Mucosa of descending colon (tissue), 1 donor: ENCODE measurements around a stretch of chr3.

GRCh38 chr3:171429475-171430293, 30.5 kb downstream of the TNIK start:
- PRO-cap = no peak

DNA sequence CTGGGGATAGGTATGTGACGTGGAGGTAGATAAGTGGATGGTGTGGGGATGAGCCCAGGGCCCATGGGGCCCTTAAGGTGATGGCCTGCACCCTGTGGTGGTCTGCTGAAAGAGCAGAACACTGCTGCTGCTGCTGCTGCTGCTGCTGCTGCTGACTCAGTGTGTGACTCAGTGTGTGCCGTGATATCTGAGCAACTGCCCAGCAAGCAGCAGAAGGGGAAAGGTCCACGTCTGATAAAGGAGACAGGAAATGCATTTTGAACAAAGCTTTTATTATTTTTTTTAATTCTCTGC, 63.9 kb upstream of the TNIK start:
- PRO-cap = no peak

GRCh38 chr3:171654829-171655258, 155.4 kb downstream of the PLD1 start:
- PRO-cap = no peak

DNA sequence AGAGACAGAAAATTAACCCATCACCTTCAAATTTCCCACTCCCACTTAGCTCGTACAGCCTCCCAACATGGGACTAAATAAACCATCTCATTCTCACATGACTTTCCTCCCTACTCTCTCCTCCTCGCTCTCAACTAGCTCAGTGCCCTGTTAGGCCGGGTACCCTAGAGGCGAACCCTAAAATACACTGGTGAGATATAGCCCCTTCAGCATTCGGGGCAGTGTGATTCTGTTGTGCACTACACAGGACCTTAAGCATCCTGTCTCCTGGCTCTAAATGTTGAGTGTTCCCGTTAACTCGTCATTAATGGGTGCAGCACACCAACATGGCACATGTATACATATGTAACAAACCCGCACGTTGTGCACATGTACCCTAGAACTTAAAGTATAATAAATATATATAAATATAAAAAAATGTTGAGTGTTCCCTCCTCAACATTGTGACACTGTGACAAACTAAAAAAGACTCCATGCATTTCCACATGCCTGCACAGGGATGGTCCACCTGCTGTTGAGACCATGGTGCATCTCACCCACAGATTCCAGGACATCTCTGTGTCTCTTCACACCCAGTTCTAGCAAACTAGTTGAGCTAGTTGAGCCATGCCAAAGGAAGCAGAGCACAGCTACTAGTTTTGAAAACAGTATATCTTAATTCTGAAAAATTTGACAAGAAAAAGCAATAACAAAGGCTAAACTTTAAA, 85.3 kb downstream of the PLD1 start:
- PRO-cap = no peak

GRCh38 chr3:171753036-171753746, 57.1 kb downstream of the PLD1 start:
- PRO-cap = no peak

- PRO-cap = no peak
These were observed 31.0 kb downstream of the PLD1 start for GRCh38 chr3:171779270-171779687.

GRCh38 chr3:171810906-171812044, 992 bp upstream of the PLD1 start:
- PRO-cap = no peak

- PRO-cap = no peak
These were observed 15.1 kb upstream of the PLD1 start for GRCh38 chr3:171825210-171825874.

DNA sequence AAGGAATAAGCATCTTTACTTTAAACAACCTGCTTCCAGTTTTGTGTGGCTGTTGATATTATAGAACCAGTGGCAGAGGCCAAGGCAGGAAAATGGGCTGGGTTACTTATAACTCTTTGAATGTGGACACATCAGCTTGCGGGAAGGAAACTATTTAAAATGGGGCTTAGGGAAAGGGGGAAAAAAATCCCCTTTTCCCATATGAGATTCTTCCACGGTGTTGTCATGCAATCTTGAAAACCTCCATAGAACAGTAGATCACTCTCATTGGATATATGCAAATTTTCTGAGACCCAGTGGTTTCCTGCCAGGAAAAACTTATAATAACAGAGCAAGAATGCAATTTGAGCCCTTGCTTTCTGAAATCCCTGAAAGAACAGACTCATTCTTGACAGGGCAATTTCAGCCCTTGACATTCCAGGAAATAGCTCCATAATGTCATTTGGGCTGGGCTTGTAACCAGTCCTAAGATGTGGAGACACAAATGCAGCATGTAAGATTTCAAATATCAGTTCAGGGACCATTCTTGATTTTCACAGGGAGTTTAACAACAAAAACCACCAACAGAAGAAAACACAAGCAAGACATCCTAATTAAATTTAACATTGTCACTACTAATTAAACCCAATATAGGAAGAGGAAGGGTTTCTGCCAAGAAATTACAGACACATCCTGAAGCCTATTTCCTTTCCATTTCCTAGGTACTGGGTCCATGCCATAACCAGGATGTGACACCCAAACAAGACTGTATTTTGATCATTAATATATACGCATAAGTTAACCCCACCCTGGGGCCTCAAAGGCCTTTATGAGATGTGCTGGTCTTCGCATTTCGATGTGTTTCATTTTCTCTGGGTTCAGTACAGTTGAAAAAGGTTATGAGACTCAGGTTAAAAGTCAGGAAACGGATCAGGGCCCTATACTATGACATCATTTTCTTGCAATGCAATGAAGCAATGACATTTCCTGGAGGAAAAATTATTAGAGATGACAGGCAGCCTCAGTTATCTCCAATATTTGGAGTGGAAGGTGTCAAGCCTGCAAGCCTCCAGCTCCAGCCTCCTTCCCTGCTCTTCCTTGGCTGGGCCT, 31.4 kb downstream of the TMEM212 start:
- PRO-cap = unidirectional peak, plus-strand start at position 462 of the sequence

DNA sequence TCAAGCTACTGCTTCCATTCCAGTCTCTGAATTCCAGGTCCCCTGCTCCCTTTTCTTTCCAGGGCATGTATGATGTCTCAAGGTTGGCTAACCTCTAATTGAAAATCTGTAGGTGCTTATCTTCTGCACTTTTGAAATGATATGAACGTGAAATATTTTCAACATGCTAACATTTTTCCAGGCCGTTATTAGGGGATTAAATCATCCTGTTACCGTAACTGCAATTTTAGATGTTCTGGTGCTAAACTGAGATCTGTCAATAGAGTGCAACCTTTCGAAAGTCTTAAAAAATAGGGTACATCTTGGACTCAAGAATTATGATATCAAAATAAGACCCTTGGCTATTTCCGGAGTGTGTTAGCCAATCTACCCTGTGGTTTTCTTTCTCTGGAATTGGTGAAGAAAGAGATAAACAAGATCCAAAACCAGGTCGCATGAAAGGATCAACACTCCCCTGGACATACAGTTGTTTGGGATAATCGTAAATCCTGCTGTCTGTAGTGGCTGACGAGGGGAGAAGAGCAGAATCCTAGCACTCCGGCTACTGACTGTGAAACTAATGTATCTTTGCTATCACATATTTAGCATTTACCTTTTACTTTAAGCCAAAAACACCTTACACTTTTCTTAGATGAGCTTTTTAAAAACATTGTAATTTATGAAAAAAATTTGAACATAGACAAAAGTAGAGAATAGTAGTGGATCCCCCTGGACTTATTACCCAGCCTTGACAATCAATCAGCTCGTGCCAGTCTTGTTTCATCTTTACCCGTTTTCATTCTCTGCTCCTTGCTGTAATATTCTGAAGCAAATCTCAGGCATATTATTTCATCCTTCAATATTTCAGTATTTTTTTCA, 30.9 kb downstream of the FNDC3B start:
- PRO-cap = no peak

DNA sequence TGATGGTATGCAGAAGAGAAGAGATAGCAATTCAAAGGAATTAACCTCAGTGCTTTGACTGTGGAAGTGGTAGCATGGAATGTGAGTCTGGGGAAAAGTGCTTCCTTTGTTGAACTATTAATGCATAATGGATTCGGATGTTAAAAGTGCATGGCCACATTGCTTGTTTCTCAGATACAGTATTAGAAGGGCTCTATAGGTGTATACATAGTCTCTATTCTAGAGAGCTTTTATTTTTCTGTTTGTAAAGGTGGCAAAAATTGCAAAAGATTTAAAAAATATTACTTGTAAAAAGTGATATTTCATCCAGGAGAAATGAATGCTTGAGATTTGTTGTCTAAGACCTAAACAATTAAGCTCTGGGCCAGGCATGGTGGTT, 46.3 kb downstream of the FNDC3B start:
- PRO-cap = no peak

DNA sequence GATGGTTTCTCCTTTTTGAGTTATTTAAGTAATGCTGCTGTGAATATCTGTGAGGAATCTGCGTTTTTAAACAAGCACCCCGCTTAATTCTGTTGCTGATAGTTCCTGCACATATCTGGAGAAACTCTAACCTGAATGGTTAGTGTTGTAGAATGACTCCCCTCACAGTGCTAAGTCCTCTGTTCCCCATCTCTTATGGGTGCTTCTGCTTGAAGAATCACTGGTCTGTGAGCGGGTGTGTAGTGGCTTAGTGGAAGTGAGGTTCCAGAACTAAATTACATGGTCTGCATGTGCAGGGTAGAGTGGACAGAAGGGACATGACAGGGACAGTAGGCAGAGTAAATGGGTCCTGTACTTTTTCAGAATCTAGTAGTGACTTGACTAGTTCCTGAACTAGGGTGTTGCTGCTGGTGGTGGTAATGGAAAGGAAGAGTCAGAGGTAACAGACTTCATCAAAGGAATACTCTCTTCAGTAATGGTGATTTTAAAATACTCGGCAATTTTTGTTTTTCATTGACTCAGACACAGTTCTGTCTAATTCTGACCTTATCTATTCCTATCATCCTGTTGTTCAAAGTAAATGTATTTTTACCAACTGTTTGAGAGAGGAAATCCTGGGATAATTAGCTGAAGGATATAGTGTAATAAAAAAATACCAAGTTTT, 55.3 kb downstream of the FNDC3B start:
- PRO-cap = no peak

DNA sequence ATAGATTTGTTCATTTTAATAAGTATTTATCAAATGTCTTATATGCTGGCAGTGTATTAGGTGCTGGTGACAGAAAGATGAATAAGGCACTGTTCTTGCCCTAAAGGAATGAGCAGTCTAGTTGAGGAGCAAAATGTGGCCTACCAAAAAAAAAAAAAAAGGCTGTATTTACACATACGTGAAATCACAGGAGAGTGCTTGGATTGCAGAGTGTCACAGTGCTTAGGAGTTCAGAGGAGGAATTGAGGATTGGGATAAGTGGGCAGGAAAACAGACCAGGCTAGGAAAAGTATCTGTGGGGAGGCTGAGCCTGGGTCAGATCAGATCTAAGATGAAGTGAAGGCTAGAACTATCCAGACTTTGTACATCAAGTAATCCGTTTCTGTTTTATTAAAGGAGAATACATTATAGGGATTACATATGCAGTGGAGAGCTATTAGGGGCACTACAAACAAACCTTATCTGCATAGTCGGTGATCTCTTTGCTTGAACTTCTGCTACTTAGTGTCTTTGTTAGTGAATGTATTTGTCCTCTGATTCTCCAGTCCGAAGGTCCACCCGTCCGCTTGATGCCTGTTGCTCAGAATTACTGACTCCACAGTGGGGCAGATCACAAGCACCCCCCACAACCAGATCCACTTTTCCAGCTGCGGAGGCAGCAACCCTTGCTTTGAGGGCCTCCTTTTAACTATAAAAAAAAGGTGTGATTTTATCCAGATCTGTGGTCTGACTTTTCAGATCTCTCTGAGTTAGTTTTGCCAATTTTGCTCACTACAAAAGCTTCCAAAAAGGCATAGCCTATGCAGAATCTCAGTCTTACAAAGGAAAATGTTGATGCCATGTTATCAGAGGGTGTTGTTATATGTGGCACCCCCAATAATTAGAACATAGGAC, 80.1 kb downstream of the FNDC3B start:
- PRO-cap = no peak

- PRO-cap = no peak
These were observed 115.8 kb downstream of the FNDC3B start for GRCh38 chr3:172155044-172155671.

DNA sequence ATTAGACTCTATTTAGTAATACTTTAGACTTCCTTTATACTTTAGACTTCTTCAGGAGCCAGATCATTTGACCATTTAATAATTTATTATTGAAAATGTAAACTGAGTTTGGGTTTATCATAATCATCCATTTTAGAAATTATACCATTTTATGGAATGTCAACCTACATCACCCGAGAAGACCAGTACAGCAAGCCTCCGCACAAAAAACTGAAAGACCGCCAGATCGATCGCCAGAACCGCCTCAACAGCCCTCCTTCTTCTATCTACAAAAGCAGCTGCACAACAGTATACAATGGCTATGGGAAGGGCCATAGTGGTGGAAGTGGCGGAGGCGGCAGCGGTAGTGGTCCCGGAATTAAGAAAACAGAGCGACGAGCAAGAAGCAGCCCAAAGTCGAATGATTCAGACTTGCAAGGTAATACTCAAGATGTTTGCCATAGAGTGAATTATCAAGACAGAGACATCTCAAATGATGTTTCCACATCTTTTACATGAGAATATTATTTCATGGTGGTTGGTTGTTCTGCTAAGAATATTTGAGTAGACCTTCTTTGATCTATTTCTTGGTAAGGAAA, 197.0 kb downstream of the GHSR start:
- PRO-cap = no peak

- PRO-cap = no peak
These were observed 160.1 kb downstream of the GHSR start for GRCh38 chr3:172287771-172288857.

DNA sequence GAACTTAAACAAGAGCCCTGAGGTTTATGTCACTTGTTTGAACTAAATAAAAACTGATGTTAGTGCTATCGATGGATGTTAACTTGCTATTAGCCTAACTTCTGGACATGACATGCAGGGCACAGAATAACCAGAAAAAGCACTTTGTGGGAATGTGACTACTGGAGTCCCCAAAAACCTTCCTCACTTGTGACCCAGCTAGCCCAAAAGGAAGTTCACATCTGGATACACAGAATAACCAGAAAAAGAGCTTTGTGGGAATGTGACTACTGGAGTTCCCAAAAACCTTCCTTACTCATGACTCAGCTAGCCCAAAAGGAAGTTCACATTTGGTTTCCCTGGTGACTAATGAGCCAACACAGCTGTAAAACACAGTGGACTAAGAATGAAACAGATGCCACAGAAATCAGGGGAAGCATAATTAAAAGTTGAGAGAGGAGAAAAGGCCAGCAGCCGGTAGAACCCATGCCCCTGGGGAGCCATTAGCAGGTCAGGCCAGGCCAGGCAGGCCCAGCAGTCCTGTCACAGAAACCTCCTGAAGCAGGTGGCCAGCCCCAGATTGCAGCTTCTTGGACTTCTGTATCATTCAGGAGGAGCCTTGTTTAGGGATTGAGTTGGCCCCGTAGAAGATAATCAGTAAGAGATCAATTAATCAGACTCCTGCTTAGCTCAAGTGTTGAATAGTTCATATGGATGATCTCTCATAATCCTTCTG, 130.3 kb downstream of the GHSR start:
- PRO-cap = bidirectional peak, plus-strand start at position 428 of the sequence, minus-strand start at position 210 of the sequence

DNA sequence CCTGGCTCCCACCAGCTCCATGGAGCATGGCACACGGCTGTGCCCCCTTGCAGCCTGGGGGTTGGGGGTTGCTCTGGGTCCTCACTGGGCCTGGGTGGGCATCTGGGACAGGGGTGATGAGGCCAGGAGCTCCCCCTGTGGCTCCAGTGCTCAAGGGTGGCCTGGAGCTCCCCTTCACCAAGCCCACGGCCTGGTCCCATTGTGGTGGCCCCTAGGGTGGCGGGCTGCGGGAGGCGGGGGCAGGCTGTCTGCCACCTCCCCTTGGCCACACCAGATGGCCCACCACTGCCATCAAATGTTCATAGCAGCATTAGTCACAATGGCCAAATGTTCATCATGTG, 36.7 kb downstream of the GHSR start:
- PRO-cap = unidirectional peak, minus-strand start at position 237 of the sequence

GRCh38 chr3:172505550-172506106, 17.6 kb downstream of the TNFSF10 start:
- PRO-cap = no peak

- PRO-cap = no peak
These were observed 10.8 kb downstream of the TNFSF10 start for GRCh38 chr3:172512309-172512972.